NCI-H460 (cell line): ENCODE measurements around the gene DBNL.

DNA sequence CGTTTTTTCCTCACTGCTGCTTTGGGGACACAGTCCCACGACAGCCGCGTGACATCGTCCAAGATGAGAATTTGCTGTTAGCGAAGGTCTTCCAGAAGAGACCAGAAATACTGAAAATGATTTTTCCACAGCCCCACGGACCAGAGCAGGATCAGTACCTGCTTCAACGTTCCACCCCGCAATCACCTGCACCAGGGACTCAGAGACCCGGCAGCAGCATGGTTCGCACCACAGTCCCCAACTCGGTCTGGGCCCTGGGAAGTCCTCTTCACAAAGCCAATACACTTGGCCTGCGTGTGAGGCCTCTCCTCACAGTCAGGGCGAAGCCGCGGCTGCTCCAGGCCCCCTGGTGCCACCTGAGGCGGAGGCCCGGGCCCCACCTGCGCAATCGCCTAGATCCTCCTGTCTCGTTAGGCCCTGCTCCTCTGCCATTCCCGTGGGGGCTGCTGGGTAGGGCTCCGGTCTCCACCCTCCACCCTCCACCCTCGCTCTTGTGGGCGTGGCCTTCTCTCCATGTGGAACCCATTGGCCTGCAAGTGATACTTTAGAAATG lies 553.4 kb downstream of the INHBA start:
RAMPAGE:
- cytosol, long total RNA, result no peak
- long total RNA, result no peak
- nucleus, long total RNA, result no peak

DNA sequence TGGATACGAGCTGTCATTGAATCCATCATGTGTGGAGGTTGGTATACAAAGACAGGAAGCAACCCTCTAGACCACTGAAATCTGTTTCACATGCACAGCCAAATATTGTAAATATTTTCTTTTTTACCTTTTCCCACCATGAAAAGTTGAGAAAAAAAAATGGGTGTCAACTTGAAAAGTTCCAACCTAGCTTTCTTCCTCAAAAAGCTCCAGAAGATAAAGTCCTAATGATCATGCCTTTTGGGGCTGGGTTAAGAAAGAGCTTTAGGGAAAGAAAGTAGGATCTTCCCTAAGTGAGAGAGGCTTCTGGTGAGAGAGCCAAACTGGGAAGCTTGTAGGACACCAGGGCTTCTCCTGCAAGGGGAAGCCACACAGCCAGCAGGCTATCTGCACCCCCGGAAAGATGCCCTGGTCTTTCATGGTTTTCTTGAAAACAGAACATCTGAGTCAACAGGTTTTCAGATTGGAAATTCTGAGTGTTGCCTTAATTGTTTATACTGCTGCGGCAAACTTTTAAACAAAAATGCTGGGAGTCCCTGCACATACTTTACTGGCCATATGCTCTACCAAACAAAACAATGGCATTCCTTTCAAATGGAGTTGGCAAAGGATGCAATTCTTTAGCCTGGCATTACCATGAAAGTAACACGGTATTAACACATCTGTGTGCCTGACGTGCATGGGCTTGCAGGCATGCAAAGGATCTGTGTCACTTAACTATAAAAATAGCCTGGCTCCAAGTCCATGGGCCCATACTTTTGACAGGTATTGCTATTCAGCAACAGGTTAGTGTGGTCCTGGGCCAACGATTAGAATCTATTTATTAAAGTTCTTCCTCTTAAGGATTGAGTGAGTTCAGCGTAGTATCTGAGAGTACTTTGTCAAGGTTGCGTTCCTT lies 4.3 kb downstream of the INHBA start:
RAMPAGE:
- cytosol, long total RNA, result no peak
- long total RNA, result no peak
- nucleus, long total RNA, result no peak

GRCh38 chr7:41971684-41972088 lies 265.3 kb downstream of the GLI3 start:
RAMPAGE:
- cytosol, long total RNA, result no peak
- long total RNA, result no peak
- nucleus, long total RNA, result no peak

DNA sequence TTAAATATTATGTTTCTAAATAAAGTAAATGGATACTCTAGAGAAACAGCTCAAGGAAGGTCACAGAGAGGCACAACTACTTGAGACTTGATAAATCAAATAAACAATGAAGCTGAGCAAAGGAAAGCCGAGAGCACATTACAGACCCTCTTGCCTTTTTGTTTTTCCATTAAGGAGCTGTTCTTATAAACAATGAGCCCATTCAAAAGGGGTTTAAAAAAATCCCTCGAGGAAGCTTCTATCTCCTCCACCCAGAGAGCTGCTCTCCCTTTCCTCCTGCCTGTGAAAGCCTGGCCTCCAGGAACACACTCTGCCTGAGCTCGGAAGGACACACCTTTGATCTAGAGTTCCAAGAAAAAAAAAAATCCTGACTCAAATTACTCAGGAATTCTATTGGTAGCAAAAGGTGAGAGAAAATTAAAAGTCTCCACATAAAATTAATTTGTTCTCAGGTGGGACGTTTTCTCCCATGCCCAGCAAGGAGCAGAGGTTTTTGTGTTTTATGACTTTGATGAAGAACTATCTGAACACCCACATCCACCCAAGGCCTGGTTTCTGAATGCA lies 43.8 kb downstream of the GLI3 start:
RAMPAGE:
- cytosol, long total RNA, result no peak
- long total RNA, result no peak
- nucleus, long total RNA, result no peak

DNA sequence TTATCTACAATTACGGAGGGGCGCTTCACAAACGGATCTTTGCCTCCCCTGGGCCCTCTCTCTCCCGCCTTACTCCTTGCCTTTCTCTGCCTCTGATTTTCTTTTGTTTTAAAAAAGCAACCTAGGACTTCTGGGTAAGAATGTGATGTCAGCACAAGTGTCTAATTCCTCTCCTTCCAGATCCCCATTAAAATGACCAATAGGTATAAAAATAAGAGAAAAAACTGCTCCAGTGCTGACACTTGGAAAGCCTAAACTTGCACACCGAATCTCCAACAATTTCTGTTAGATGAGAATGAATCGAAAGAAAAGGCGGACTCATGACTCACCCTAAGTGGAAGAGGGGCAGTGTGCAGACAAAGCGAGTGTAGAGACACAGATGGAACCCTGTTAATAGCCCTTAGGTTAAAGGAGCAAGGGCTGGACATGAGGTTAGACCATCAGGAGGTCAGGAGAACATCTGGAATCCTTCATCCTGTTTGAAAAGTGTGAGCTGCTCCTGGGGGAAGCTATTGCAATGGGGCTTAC lies 103.3 kb upstream of the GLI3 start:
RAMPAGE:
- cytosol, long total RNA, result no peak
- long total RNA, result no peak
- nucleus, long total RNA, result no peak

RAMPAGE:
- cytosol, long total RNA, result no peak
- long total RNA, result no peak
- nucleus, long total RNA, result no peak
Observed at GRCh38 chr7:42877740-42878145, 34.1 kb downstream of the C7orf25 start.

DNA sequence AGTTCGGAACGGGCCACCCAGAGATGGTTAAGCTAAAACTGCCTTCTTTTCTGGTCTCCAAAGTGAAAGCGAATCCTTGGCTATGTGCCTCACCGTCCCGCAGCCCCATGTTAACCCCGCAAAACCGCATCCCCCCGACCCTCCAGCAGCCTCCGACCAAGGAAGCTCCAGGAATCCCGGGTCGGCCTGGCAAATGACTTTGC lies 293 bp downstream of the PSMA2 start:
RAMPAGE:
- cytosol, long total RNA, result no peak
- long total RNA, result no peak
- nucleus, long total RNA, result no peak

DNA sequence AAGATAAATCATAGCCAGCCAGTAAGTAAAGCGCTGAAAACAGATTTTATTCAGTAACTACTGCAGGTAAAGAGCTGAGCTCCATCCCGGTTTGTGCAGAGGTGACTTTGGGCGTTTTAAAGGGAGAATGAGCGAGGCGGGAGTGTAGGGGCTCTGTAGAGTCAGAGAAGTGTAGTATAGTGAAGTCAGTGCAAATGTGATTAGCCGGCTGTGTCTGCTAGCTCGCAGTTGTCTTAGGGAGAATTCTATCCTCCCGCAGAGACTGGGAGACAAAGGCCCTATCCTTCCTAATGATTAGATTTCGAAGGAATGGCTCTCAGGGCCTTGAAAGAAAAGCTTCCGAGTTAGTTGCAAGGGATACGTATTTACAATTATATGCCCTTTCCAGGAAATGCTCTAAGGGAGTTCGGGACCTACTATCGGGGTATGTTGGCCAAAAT lies 615 bp downstream of the MRPL32 start:
RAMPAGE:
- cytosol, long total RNA, result no peak
- long total RNA, result no peak
- nucleus, long total RNA, result no peak

DNA sequence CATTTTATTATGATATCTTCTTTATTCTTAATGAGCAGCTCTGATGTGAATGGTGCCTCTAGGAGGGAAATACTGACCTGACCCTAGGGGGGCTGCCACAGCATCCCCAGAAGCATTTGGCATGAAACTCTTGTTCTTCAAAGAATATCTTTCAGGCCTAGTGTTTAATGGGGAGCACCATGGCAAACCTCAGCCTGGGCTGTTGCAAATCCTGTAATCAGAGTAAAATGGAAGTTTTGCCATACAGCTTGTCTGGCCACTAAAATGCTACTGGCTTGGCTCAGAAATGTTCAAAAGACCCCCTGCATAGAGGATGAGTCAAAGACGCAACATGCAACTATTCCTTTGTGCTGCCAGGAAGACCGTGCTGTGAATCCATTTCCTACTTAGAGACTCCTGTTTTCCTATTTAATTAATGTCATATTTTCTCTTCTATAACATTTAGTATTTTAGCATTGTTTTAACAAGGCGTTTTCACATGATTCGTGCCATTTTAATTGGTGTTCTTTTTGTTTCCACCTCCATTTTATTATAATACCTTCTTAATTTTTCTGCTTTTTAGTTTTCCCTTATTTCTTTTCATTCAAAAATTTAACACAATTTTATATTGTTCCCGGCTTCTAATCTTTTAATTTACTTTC lies 26.8 kb downstream of the HECW1 start:
RAMPAGE:
- cytosol, long total RNA, result no peak
- long total RNA, result no peak
- nucleus, long total RNA, result no peak

GRCh38 chr7:43536628-43537198 lies 46.2 kb upstream of the STK17A start:
RAMPAGE:
- cytosol, long total RNA, result no peak
- long total RNA, result no peak
- nucleus, long total RNA, result no peak

GRCh38 chr7:43582332-43582687 lies 598 bp upstream of the STK17A start:
RAMPAGE:
- cytosol, long total RNA, result no peak
- long total RNA, result no peak
- nucleus, long total RNA, result no peak

DNA sequence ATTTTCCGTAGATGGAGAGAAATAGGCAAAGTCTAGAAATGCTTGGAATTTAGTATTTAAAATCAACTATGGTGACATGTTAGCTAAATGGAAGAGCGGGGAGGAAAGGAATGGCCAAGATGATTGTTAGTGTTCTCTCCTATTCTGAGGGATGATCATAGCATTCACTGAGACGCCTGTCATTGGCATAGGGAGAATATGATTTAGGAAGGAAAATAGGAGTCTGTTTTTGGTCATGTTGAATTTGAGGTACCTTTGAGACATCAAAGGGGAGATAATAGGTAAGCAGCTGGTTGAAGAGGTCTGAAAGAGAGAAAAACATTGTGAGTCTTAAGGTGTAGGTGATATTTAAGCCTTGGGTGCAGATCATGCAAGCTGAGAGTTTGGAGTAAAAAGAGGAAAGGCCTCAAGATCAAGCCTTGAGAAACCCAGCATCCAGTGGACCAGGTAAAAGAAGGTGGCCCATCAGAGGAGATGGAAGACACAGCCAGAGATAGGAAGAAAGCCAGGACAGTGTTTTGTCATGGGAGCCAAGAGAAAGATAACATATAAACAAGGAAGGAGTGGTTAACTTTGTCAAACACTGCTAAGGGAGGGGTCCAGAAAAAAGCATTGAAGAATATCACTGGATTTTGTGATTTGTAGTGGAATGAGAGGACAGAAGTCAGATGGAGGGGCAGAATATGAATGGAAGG lies 34.6 kb downstream of the STK17A start:
RAMPAGE:
- cytosol, long total RNA, result no peak
- long total RNA, result no peak
- nucleus, long total RNA, result start-site peak on the plus strand centred at position 279 of the sequence, 416 bp wide, 29 and 9 reads in 2 replicates

DNA sequence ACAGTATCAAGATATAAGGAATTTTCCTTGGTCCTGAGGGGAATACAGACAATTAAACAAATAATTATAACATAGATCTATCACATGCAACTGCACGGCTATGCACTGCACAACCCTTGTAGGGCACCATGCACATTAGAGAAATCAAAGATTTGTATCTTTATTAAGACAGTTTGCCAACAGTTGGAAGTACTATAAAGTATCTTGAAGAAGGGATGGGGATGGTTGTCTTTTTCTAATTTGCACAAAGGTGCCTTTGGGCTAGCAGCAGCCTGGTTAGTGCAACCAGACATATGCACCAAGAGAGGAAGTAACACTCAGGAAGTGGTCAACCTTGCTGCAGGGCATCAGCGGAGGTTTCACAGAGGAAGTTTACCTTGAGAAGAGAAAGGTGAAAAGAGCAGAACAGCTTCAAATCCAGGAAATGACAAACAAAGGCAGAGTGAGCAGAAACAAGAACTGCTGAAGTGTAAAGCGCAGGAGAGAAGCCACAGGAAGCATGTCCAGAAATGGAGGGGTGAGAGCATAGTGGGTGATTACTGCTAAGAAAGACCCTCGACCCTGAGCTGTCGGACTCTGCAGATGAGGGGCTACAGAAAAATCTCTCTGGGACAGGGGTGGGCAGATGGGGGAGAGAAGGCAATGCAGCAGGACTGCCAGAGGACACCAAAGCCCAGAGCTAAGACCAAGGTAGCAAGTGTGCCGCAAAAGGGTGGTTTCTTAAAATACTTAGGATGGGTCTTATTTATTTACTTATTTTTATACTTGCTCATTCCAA lies 66.9 kb downstream of the STK17A start:
RAMPAGE:
- cytosol, long total RNA, result no peak
- long total RNA, result no peak
- nucleus, long total RNA, result no peak

DNA sequence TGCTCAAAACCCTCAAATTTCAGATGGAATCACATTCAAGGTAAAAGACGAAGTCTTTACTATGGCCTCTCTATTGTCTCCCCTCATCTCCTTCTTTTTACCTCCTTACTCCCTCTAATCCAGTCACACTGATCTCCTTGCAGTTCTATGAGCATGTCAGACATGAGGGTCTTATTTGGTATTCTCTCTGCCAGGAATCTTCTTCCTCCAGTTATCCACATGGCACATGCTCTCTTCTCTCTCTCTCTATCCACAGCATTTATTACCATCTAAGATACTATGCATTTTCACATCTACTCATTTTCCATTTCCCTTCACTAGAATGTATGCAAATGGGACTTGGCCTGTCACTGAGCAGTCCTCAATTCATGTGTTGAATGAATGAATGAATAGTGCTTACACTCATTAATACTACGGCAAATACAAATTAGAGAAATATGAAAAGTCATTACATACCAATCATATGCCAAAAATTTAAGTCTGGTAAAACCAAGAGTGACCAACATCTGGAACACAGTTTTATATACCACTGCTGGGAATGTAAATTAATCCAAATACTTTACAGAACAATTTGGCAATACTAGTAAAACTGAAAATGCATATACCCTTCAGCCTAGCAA lies 34.0 kb downstream of the COA1 start:
RAMPAGE:
- cytosol, long total RNA, result no peak
- long total RNA, result no peak
- nucleus, long total RNA, result no peak

GRCh38 chr7:43878957-43879341 lies 9.6 kb upstream of the MRPS24 start:
RAMPAGE:
- cytosol, long total RNA, result no peak
- long total RNA, result no peak
- nucleus, long total RNA, result no peak

GRCh38 chr7:44044332-44044834 lies at the start of gene DBNL:
Gene DBNL (plus strand): TSS chr7:44044702.
RAMPAGE:
- cytosol, long total RNA, result start-site peak on the plus strand at chr7:44044669-44044729, 859 and 1,185 reads in 2 replicates
- long total RNA, result no peak
- nucleus, long total RNA, result start-site peak on the plus strand at chr7:44044678-44044719, 608 and 135 reads in 2 replicates

DNA sequence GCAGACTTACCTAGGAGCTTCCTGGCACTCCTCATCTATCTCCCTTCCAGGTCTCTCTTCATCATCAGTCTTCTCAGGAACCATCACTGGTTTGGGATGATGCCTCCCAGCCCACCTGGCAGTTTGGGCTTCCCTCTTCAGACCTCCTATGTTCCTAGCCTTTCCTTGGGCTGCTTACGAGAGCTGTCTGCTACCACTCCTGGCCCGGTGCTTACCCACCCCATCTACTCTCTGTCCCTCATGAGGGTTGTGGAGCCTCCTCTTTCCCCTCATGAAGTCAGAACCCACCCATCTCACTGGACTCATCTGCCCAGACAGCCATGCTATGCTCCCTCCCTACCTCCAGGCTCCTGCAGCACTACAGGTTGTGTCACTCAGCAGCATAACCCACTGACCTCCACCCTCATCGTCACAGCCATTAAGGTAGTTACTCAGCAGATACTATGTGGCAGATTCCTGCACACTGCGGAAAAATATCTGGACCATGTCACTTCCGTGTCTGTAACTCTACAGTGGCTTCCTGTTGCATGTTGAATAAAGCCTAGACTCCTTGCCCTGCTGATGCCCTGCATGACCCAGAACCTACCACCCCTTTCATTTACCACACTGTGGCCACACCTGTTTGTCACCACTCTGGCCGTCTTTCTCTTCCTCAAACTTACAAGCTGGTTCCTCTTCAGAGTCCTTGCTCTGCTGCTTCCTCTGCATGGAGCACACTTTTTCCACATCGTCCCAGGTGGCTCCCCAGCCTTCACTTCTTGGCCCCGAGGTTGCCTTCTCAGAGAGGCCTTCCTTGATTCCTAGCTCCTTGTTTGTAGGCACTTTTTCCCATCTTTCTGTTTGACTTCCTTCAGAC lies 2.0 kb downstream of the DBNL start:
RAMPAGE:
- cytosol, long total RNA, result no peak
- long total RNA, result no peak
- nucleus, long total RNA, result no peak

DNA sequence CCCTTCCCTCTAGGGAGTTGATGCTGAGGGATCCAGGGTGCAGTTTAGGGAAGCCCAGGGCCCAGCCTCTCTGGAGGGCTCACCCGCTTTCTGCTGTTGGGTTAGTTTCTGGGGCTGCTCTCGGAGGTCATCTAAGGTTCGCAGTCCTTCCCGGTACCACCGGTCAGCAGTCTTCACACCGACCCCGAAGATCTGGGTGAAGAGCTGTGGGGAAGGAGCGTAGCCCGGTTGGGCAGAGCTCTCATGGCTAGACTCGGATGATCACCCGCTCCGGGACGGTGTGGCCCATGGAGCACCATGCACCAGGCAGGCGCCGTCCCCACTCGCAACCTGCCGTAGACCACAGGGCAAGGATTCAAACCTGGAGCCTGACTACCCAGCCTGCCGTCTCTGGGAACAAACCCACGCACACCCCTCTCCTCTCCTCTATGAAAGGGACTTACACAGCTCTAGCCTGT lies 5.9 kb downstream of the POLM start:
RAMPAGE:
- cytosol, long total RNA, result no peak
- long total RNA, result no peak
- nucleus, long total RNA, result no peak

GRCh38 chr7:44076884-44077116 lies 5.5 kb downstream of the POLM start:
RAMPAGE:
- cytosol, long total RNA, result no peak
- long total RNA, result no peak
- nucleus, long total RNA, result no peak

DNA sequence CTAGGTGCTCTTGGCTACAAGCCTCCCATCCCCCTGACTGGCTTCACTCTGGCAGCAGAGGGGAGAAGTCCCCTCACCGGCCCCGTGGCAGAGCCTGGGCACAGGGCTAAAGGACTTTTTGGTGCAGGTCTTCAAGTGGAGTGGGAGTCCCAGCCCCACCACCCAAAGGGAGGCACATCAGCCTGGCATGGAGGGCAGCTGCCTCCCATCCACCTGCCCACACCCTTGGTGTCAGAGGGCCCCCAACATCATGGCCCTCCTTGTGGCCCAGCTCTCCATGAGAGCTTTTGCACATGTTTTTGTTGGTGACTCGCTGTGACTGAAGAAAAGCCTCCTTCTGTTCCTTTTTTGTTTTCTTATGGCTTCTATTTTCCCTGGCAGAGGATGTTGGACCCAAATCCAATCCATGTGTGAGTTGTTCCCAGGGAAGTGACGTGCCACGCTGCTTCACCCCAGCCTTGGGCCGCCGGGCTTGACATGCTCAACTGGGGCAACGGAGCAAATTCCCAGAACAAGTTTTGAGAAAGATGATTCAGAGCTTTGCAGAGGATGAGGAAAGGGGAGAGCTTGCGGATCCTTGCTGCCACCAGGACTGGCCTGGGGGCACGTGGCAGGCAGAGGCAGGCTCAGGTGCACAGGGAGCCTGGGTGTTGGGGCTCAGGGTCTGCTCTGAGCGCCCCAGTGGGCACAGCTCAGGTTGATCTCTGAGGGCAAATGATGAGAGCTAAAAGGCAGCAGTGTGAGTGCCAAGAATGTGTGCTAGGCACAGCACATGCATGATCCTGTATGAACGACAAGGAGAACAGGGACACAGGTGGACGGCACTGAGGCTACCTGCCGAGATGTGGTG lies 1.9 kb upstream of the AEBP1 start:
RAMPAGE:
- cytosol, long total RNA, result no peak
- long total RNA, result no peak
- nucleus, long total RNA, result no peak